ENCODE results near the genes ANO5 and CCDC179.

DNA sequence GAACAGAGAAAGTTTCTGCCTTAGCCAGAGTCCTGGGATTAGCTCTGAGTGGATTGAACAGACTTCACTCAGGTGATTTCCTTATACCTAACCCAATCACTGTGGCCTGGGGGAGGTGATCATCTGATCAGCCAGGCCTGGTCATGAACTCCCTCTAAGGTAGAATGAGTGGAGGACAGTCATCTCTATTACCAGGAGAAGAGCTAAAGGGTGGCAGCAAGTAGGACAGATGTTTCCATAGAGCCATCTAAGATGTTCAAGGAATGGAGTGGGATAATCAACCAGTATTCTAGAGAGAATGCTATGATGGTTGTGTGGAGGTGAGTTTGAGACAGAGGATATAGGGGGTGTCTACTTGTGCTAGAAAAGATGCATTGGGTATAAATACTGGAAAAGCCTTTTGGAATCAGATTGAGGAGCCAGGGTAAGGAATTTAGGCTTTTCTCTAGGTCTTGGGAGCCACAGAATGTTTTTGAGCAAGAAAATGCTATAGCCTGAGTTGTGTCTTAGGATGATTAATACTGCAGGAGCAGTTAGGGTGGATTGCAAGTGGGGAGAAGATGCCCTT lies 218.7 kb upstream of the E2F8 start:
- PRO-cap = no peak

DNA sequence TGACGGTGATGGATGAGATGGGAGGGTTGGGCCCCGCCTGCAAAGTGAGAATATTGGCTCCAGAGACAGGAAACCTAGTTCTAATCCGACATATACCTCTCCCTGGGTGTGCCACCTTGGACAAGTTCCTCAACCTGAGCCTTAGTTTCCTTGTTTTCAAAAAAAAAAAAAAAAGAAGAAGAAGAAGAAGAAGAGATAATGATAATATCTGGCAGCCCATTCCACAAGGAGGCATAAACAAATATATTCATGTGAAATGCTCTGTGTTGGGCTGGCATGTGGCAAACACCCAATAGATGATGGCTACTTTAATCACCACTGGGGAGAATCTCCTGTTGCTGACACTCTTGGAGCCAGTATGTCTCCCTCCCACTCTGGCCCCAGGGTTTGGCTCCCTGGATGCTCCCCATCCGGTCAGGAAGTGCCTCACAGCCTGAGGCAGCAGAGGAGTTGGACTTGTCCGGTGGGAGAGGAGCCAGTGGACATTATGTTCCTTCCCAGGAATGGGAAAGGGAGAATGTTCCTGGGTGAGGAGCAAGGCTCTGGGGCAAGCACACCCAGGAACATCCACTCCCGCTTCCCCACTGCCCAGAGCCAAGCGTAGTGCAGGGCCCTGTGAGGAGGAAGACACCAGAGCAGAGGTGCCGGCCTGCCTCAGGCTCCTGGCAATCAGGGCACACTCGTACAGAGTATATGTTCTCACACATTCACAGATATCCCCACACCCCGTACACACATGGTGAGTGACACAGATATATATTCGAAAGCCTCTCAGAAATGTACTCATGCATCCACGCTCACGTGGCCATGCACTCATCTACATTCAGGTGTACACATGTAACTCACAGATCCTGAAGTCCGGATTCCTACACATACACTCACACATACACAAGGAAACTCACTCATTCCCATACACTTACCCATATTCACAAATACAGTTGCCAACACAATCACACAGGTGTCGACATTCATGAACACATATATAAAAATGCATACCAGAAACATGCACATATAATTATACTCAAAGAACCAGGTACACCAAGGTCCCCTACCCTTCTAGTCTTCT lies 84.5 kb upstream of the NAV2 start:
- PRO-cap = no peak

DNA sequence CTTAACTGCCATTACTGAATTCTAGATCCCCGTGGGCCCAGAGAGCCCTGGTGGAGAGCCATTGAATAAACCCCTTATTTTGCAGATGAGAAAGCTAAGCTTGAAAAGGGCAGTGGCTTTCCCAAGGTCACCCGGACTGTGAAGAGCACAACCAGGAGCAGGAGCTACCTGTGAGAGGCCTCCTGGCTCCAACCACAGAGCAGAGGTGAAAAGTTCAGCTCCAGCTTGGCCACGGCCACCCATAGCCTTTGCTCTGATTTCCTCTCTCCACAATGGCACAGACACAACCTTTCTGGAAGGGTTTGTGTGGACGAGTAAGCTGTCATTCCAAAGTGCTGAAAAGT lies 14.3 kb upstream of the NAV2 start:
- PRO-cap = no peak

- PRO-cap = unidirectional peak, minus-strand start at chr11:19715631
These were observed 2.8 kb downstream of the NAV2 start for GRCh38 chr11:19715377-19715904.

- PRO-cap = no peak
These were observed 38.5 kb downstream of the NAV2 start for GRCh38 chr11:19751009-19751587.

DNA sequence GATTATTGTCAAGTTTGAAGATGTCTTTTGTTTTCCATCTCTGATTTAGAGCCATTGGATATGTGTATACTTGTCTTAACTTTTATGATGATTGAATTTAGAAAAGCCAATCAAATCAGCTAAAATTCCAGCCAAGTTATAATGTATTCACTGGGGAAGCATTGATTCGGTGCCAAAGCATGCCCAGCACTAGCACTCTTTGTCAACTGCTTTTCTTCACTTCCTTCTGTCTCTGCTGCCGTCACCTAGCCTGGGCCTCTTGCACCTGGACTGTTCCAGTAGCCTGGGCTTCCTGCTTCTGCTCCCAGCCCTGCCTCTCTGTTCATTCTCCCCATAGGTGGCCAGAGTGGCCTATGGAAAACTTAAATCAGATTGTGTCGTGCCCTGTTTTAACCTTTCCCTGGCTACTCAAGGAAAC lies 80.7 kb downstream of the NAV2 start:
- PRO-cap = no peak

GRCh38 chr11:20011111-20011821 lies 149.0 kb downstream of the DBX1 start:
- PRO-cap = no peak

GRCh38 chr11:20022668-20023475 lies 137.4 kb downstream of the DBX1 start:
- PRO-cap = no peak

- PRO-cap = no peak
These were observed 123.3 kb downstream of the DBX1 start for GRCh38 chr11:20036952-20037334.

- PRO-cap = no peak
These were observed 117.9 kb downstream of the DBX1 start for GRCh38 chr11:20042197-20042886.

GRCh38 chr11:20367508-20368091 lies 4.1 kb downstream of the HTATIP2 start:
- PRO-cap = no peak

DNA sequence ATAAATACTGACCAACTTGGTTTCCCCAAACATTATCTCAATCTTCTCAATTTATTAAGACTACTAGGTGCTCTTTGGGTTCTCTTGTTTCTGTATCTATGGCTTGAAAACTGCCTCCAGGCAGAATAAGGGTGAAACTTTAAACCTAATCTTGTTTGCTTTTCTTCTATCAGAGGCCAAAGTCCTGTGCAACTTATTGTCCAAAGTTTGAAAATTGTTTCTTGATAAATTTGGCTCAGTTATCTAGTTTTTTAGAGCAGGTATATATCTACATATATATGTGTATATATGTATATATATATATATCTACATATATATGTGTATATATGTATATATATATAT lies 110.1 kb upstream of the ANO5 start:
- PRO-cap = no peak

GRCh38 chr11:22192763-22193524 lies at the start of gene ANO5:
Gene ANO5, plus strand, starts transcription at chr11:22193085.
- PRO-cap = unidirectional peak, plus-strand start at chr11:22193063

GRCh38 chr11:22666194-22666422 lies 303 bp upstream of the GAS2 start:
- PRO-cap = no peak

DNA sequence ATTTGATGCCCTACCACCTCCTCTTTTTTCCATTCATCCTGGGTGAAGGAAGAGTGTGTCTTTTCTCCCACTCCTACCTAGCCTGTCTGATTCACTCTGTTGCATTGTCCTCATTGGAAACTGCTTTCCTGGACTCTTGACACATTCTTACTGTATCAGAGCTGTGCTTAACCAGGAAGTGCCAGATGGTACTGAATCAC lies 44.4 kb downstream of the SVIP start:
- PRO-cap = no peak

DNA sequence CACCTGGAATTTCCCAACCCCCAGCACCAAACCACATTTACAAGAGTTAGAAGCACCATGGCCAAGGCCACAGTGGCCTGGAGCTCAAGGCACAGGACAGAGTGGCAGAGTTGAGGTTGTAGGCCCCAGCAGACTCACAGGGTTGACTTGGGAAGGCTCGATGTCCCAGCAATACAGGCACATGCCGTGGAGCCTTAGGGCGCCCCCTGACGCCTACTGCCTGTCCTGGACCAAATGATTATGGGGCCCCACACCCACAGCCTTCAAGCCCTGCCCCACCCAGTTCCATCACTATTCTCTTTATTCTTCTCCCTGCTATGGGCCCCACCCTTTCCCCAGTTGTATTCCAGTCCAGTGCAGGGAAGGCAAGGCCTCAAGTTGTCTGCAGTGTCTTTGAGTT lies at the start of gene CCDC179:
Gene CCDC179, minus strand, starts transcription at position 236 of the 400 bp plus-strand sequence.
- PRO-cap = no peak

GRCh38 chr11:25991392-25991776 lies 340.5 kb upstream of the ANO3 start:
- PRO-cap = no peak

DNA sequence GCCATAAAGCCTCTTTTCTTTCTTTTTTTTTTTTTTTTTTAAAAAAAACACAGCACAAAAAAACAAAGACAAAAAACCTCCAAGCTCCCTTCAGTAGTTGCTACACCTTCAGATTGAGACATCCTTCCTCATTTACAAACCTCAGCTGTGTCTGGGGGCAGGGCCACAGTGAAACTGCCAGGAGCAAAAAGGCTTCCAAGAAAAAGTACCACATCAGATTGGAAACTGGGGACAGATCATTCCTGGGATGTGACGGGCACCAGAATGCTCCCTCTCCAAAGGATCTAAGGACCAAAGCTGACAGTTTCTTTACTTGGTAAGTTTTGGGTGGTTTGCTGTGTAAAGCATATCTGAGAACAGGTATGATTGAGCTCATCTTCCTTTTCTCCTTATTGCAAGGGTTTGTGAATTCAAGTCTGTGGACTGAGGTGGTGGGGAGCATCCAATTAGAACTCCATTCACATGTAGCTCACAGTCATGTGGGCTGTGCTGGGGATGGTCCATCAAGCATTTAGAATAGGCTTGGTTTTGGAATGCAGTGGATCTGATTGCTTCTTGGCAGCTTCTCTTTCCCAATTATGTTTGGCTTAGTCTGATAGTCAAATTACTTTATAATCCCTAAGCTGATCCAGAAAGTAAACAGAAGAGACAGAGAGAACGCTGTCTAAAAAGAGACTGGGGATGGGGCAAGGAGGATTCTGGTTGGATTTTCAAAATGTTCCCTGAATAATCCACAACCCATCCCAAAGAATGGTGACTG lies 728 bp downstream of the BBOX1 start:
- PRO-cap = no peak

DNA sequence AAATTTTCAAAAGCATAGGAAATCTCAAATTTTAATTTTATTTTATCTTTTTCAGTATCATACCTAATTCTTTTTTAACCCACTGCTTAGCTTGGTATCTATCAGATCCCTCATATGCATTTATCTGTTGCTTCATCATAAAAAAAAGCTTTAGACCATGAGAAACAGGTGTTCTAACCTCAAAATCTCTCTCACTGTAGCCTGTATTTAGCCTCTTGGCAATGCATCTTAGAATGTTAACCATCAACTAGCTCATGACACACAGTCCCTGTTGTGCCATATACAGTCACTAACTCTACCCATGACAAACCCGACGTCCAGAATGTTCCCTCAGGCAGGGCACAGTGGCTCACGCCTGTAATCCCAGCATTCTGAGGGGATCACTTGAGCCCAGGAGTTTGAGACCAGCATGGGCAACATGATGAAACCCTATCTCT lies 18.1 kb upstream of the CCDC34 start:
- PRO-cap = no peak

DNA sequence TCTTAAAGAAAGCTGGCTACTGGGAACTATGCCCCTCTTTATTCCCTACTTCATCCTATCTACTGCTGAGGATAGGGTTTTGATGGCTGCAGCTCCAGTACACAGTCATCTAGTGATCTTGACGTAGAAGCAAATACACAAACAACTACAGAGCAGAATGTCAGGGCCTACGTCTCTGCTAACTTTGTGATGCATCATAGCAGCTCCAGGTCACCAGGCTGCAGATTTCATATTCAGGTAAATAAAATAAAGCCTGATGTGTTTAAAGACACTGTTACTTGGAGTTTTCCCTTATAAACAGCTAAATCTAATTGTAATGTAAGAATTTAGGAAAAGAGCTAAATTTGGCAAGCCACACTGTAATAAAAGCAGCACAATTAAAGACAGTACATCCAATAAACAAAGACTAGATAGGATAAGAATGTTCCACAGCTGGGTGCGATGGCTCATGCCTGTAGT lies 39.8 kb upstream of the CCDC34 start:
- PRO-cap = no peak